HEK293 (cell line): Measurements from ENCODE around the genes ZNF500 and PPL.

DNA sequence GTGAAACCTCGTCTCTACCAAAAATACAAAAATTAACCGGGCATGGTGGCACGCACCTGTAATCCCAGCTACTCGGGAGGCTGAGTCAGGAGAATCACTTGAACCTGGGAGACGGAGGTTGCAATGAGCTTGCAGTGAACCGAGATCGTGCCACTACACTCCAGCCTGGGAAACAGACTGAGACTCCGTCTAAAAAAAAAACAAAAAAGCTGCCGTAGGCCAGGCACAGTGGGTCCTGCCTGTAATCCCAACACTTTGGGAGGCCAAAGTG lies 19.2 kb downstream of the CORO7 start:
- PRO-cap = no peak
- RRBS, 2 experiments = no CpG with 5 or more reads among the region's 9 CpGs

DNA sequence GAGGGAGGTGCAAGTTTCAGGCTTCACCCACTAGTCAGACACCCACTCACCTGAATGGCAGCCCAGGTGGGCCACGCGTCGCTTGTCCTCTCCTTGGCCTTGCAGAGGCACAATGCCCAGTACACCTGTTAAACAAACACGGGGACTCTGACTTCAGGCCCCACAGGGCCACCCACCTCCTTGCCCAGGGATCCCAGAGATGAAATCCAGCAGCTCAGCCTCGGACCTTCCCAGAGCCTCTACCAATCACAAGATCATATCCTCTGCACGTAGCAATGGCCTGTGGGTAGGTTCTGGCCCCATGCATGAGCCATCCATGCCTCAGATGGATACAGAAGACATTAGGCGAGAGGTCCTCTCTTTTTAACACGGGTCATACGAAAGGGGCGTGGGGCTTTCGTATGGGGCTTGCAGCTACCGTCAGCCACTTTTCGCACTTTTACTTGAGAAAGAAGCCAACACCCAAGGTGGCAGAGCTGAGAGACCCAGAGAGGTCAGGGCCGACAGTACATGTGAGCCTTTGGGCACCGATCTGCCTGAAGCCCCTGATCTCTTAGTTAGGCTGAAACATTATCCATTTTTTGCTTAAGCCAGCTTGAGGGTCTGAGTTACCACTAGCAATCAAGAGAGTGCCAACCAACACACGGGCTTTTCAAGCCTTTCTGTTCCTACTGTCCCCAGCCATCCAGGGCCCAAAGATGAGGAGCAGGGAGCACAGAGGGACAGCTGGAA lies 3.9 kb downstream of the CORO7 start:
- PRO-cap = no peak
- RRBS, 2 experiments = no CpG with 5 or more reads among the region's 16 CpGs

GRCh38 chr16:4486182-4486726 lies 10.1 kb downstream of the HMOX2 start:
- PRO-cap = no peak
- RRBS, 2 experiments = no CpG with 5 or more reads among the region's 3 CpGs

DNA sequence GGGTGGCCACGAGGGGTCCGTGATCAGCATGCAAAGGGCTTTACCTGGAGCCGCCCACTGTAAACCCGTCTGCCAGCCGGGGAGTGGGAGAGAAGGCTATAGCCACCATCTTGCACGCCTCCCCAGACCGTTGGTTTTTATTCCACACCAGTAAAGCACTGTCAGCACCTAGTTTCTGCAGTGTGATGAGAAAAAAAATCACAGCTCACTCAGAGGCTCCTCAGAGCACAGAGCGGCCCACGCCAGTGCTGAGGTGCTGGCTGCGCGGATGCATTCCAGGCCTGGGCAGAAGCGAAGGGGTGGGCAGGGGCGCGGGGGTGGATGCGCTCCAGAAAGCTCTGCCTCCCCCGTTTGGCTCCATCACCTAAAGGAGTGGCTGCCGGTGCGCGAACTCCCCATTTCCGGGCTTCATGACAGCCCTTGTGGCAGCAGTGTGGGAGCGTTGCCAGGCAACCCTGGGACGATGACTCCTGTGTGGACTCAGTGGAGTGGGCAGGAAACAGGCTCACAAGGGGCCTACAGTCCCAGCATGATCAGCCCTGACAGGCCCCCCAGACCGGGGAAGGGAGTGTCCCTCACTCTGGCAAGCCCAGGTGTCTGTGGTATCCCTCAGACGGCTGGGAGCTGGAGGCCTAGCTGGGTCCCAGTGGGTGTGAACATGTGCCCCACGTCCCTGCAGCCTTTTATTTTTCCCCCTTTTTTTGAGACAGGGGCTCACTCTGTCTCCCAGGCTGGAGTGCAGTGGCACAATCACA lies 32.9 kb upstream of the NUDT16L1 start:
- PRO-cap = no peak
- RRBS, 2 experiments = no CpG with 5 or more reads among the region's 25 CpGs

GRCh38 chr16:4676405-4676818 lies 16.9 kb upstream of the NUDT16L1 start:
- PRO-cap = no peak
- RRBS, 2 experiments = no CpG with 5 or more reads among the region's 10 CpGs

- PRO-cap = no peak
- RRBS, 2 experiments = 94 to 96% methylated on average over 4 of the region's 36 CpGs
These were observed 8.4 kb upstream of the NUDT16L1 start for GRCh38 chr16:4684595-4685770.

GRCh38 chr16:4699145-4699767 lies 5.9 kb downstream of the NUDT16L1 start:
- PRO-cap = no peak
- RRBS, 2 experiments = no CpG with 5 or more reads among the region's 20 CpGs

GRCh38 chr16:4745080-4745660 lies 10.8 kb downstream of the DNAAF8 start:
- PRO-cap = no peak
- RRBS, 2 experiments = no CpG with 5 or more reads among the region's 6 CpGs

DNA sequence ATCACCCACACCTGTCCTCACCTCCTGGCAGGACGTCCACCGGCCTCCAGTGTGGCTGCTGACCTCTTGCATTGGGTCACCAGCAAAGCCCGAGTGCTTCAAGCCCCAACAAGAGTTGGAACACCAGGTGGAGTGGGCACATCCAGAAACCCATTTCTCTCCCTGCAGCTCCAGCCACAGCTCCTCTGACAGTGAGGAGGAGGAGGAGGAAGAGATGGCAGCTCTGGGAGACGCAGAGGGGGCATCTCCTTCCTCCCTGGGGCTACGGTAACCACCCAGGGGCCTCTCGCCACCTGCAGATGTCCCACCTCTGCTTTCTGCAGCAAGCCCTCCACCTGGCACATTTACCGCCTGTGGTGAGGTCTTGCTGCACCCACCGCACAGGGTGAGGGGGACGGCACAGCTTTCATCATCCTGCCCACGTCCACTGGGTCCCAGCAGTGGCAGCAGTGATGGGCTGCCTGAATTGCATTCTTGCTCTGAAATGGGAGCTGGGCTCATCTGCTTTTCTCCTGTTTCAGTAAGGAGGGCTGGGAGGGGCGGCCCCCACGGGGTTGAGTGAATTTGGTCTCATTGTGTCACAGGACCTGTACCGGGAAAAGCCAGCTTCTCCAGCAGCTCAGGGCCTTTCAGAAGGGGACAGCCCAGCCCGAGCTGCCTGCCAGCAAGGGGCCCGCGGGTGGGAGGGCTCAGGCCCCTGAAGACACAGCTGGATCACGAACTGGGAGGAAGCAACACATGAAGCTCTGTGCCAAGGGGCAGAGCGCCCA lies 12.6 kb downstream of the DNAAF8 start:
- PRO-cap = unidirectional peak, minus-strand start at position 718 of the sequence
- RRBS, 2 experiments = no CpG with 5 or more reads among the region's 18 CpGs

GRCh38 chr16:4766814-4767644 lies at the start of gene ZNF500:
ZNF500 (minus strand) TSS chr16:4767162.
- PRO-cap = unidirectional peak, minus-strand start at chr16:4766945; bidirectional peak, plus-strand start at chr16:4767322, minus-strand start at chr16:4767162
- RRBS, 2 experiments = under 1 to 1% methylated on average over 33 of the region's 75 CpGs

- PRO-cap = no peak
- RRBS, 2 experiments = no CpG with 5 or more reads among the region's 8 CpGs
These were observed 16.5 kb downstream of the GLYR1 start for GRCh38 chr16:4830678-4830971.

GRCh38 chr16:4868380-4869282 lies 21.4 kb downstream of the UBN1 start:
- PRO-cap = no peak
- RRBS, 2 experiments = no CpG with 5 or more reads among the region's 9 CpGs

DNA sequence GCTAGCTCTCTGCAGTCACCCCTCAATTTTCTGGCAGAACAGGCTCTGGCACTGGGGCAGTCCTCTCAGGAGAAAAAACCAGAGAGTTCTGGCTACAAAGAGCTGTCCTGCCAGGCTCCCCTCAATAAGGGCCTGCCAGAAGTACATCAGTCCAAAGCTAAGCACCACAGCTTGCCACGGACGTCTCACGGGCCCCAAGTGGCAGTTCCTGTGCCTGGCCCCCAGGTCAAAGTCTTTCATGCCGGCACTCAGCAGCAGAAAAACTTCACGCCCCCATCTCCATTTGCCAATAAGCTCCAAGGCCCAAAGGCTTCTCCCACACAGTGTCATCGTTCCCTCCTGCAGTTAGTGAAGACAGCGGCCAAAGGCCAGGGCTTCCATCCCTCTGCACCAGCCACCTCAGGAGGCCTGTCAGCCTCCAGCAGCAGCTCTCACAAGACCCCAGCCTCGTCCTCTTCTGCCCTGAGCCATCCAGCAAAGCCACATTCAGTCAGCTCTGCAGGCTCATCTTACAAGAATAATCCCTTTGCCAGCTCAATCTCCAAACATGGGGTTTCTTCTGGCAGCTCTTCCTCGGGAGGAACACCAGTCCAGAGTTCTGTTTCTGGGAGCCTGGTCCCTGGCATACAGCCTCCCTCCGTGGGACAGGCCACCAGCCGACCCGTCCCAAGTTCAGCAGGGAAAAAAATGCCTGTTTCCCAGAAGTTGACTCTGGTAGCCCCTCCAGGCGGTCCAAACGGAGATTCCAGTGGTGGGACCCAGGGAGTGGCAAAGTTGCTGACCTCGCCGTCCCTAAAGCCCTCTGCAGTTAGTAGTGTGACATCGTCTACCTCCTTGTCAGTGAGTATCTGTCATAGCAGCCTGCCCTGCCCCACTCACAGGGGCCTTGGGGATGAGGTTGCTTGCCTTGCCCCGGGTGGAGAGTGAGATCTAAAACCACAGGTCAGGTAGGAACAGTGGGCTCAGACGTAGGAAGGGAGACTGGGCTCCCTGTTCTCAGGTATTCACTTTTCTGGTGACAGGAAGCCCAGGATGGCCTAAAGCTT lies 27.6 kb downstream of the UBN1 start:
- PRO-cap = no peak
- RRBS, 2 experiments = no CpG with 5 or more reads among the region's 19 CpGs

DNA sequence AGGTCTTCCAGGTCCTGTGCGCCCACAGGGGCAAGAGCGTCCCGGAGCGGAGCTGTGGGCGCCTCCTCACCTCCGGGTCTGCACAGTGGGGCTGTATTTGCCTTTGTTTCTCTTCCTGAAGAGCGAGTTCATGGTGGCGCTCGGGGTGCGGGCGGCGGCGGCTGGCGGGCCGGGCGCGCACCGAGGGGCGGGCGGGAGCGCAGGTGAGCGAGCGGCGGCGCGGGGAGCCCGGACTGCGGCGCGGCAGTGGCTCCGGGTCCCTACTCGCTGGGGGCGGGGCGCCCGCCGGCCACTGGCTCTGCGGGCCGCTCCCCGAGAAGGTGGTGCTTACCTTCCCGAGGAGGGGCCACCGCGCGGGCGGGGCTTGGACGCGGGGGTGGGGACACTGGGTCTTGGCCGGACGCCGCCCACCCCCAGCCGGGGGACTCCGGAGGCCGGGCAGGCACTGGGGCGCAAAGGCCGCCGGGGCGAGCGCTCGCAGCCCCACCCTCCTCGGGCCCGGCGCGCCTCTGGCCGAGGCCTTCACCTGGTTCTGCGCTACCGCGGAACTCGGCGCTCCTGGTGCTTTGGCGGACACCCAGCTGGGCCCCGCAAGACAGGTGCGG lies at the start of gene PPL:
PPL (minus strand) TSS at position 235 of the 605 bp plus-strand sequence.
- PRO-cap = no peak
- RRBS, 2 experiments = 3 to 26% methylated on average over 30 of the region's 71 CpGs

GRCh38 chr16:5017499-5017936 lies 16.2 kb downstream of the NAGPA start:
- PRO-cap = no peak
- RRBS, 2 experiments = no CpG with 5 or more reads among the region's 8 CpGs

- PRO-cap = no peak
- RRBS, 2 experiments = no CpG with 5 or more reads among the region's 10 CpGs
These were observed 431 bp downstream of the C16orf89 start for GRCh38 chr16:5065268-5065781.

GRCh38 chr16:7330759-7331142 lies 1259.6 kb downstream of the TMEM114 start:
- PRO-cap = no peak
- RRBS, 2 experiments = no CpG with 5 or more reads among the region's 11 CpGs

GRCh38 chr16:7332592-7332923 lies 1257.8 kb downstream of the TMEM114 start:
- PRO-cap = no peak
- RRBS, 2 experiments = no CpG with 5 or more reads among the region's 6 CpGs

DNA sequence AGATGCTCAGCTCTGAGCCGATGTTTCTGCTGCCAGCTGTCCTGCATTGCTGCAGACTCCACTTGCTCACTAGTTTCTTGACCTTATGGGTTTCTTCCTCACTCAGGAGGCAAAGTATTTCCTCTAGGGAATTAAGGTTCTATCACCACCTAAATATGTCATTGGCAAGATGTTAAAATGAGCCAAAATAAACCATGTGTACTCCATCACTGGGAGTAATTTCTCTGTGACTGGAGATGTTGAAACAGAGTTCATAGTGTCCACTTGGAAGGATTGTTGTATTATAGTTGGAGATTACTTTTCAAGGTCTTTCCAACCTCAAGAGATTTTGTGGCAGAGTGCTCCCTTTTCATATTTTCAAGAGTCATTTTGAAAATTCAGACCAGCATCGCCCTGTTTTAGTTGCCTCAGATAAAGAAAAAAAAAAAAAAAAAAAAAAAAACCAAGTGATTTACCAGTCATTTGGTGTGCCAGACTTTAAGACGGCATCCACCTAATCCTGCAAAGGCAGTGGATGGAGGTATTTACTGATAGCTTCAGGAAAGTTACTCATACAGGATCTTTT lies 1255.1 kb downstream of the TMEM114 start:
- PRO-cap = no peak
- RRBS, 2 experiments = no CpG with 5 or more reads among the region's 3 CpGs

DNA sequence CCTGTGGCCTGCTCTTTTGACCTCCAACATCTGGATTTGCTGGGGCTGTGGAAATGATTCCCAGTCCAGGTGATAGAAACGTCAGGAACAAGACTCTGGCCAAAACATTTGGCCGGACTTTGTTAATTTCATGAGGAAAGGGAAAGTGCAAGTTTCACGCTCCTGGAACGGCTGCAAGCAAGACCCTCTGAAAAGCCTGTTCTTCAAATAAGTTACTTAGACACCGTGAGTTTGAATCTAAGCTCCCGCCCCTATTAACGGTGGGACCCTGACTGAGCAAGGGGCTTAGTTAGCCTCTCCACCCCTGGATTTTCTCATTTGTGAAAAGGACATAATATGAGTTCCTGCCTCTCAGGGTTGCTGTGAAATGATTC lies 42.4 kb downstream of the TMEM114 start:
- PRO-cap = no peak
- RRBS, 2 experiments = no CpG with 5 or more reads among the region's 7 CpGs